Kidney (tissue), 2 donors: ENCODE measurements around the genes LIPG, MAPK4 and SMAD4.

GRCh38 chr18:48917458-48918410 is 33.0 kb downstream of the SMAD7 start:
- PRO-cap = no peak
- RRBS = 38% methylated on average over 2 of the region's 24 CpGs

DNA sequence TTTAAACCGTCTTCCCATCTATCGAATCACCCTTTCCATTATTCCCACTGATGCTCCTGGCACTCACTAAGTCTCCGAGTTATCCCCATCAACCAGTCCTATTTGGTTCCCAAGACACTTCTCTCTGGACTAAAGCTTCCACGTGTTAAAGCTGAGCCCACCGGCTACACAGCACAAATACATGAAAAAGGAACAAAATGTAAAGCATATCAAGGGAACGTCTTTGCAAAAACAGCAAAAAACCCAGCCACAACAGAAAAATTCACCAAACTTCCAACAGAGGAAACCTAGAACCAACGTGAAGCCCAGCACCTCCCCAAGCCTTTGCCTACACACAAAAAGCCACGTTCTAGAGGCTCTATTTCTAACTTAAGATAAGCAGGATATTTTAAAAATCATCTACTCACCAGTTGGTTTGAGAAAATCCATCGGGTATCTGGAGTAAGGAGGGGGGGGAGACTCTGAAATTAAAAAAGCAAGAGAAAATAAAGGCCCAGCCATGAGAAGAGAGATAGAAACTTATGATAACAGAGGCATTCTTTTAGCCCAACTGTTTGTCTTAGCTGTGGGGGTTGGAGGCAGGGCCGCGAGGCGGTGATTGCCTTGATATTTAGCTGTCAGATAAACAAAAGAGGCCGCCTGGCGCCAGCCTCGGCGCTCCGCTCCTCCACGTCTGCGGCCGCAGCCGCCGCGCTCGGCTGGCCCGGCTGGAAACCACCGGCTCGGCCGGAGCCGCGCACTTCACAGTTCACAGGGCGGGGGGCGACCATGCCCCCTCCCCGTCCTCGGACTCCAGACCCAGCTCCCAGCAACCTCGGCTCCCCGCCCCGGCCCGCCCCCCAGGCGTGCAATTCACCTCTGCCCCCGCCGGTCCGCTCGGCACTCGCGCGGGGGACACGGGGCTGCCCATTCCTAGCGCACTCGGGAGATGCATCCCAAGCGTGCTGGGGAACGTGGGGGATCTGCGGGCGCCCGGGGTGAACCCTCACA is 2.5 kb downstream of the SMAD7 start:
- PRO-cap = bidirectional peak, plus-strand start at position 882 of the sequence, minus-strand start at position 692 of the sequence
- RRBS = 2% methylated on average over 22 of the region's 54 CpGs

GRCh38 chr18:49016909-49017681 is 66.3 kb upstream of the SMAD7 start:
- PRO-cap = no peak
- RRBS = 80% methylated on average over 1 of the region's 17 CpGs

- PRO-cap = no peak
- RRBS = no CpG with 5 or more reads among the region's 15 CpGs
Measured at GRCh38 chr18:49023354-49024008, 72.7 kb upstream of the SMAD7 start.

- PRO-cap = no peak
- RRBS = no CpG with 5 or more reads among the region's 9 CpGs
Measured at GRCh38 chr18:49489113-49489892, 2.3 kb upstream of the C18orf32 start.

DNA sequence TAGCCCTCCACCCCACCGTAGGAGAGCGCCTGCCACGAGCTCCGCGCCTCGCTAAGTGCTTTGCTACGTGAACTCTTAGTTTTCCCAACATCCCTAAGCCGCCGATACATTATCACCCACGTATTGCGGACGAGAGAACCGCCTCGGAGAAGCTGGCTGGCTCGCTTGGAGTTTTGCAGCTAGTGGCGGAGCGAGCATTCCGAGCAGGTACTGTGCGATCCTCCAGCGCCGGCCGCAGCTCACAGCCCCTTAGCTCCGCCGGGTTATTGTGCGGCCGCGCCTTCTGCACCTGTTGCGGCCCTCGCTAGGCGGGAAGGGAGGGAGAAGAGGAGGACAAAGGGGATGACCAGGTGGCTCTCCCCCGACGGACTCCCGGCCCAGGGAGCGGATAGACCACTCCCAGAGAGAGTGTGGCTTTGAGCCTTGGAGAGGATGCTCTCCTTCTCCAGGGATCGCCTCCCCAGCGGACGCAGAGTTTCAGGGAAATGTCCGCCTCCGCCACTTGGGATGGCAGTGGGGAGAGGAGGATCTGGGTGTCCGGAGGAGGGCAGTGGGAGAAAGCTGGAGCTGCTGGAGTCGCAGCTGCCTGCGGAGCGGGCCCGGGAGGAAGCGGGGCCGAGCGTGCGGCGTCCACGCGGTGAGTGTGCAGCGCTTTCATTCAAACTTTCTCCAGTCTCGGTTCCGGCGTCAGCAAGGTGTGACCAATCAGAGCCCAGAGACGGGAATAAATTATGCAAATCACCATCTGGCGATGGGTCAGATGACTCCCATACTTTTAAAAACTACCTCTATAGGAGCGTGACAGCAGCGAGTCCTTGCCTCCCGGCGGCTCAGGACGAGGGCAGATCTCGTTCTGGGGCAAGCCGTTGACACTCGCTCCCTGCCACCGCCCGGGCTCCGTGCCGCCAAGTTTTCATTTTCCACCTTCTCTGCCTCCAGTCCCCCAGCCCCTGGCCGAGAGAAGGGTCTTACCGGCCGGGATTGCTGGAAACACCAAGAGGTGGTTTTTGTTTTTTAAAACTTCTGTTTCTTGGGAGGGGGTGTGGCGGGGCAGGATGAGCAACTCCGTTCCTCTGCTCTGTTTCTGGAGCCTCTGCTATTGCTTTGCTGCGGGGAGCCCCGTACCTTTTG is at the start of gene LIPG:
Gene LIPG, plus strand, starts transcription at position 804 of the 1,131 bp plus-strand sequence.
- PRO-cap = bidirectional peak, plus-strand start at position 807 of the sequence, minus-strand start at position 643 of the sequence
- RRBS = 3% methylated on average over 33 of the region's 76 CpGs

GRCh38 chr18:49729642-49730058 is 83.7 kb downstream of the ACAA2 start:
- PRO-cap = no peak
- RRBS = no CpG with 5 or more reads among the region's 3 CpGs

- PRO-cap = no peak
- RRBS = no CpG with 5 or more reads among the region's 6 CpGs
Measured at GRCh38 chr18:49788350-49789133, 24.8 kb downstream of the ACAA2 start.

GRCh38 chr18:49953055-49953451 is 139.7 kb upstream of the ACAA2 start:
- PRO-cap = no peak
- RRBS = no CpG with 5 or more reads among the region's 5 CpGs

DNA sequence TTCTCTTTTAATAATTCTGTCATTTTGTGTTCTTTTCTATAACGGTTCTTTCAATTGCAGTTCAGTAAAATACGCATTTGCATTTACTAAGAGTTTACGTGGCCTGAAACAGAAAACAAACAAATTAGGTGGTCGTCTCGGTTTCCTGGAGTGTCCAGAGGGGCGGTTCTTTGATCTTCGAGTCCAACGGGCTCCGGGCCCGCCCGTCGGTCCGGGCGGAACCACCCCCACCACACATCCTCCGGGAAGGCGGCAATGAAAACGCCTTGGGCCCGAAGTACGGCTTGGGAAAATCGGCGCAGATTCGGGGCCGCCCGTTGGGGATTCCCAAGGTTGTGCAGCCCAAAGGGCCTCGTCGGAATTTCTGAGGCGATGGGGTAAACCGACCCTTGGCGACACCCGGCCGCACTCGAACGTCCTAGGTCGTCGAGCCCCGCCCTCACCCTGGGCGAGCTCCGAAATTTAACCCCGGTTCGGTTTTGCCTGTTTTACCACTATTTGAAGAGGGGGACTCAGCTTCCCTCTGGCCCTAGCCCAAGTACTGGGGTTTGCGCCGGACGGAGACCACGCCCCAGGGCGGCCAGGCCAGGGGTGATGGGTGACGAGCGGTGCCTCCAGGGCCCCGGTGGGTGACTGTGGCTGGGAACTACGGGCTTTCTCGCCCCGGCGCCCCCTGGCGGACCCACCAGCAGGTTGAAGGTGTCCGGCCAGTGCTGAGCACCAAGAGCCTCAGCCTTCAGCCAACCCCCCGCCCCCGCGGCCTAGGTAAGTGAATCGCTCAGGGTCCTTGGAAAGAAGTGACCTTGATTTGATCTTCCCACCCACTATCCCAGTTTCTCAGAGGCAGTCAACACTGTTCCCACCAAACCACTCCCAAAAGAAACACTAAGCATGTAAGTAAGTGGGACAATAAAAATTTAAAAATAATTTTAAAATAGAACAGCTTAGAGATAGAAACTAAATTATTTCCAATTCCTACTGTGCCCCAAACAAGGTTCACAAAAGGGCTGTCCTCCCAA is 2.0 kb upstream of the CFAP53 start:
- PRO-cap = unidirectional peak, minus-strand start at position 415 of the sequence; unidirectional peak, minus-strand start at position 635 of the sequence
- RRBS = 15% methylated on average over 24 of the region's 58 CpGs

DNA sequence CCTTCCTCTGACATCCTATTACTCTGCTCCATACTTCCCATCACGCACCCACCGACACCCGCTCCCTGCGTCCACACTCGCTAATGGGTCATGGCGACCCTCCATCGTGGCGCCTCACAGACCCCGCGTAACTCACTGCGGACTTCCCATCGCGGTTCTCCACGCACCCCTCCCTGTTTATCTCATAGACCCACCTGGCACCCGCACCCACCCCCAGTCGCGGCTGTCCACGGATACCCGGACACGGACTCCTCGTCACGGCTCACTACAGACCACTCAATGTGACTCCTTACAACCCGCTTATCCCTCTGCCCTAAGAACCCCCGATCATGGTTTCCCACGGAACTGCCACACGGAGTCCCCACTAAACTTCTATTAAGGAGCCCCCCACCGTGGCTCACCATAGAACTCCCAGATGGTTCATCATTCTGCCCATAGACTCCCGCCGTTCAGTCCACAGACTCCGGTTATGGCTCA is 432 bp downstream of the CXXC1 start:
- PRO-cap = no peak
- RRBS = 0% methylated on average over 1 of the region's 30 CpGs

GRCh38 chr18:50357263-50357687 is 17.6 kb upstream of the SKA1 start:
- PRO-cap = no peak
- RRBS = no CpG with 5 or more reads among the region's 5 CpGs

GRCh38 chr18:50401966-50402524 is 27.2 kb downstream of the SKA1 start:
- PRO-cap = unidirectional peak, minus-strand start at chr18:50402346
- RRBS = 10% methylated on average over 4 of the region's 22 CpGs

- PRO-cap = no peak
- RRBS = no CpG with 5 or more reads among the region's 5 CpGs
Measured at GRCh38 chr18:50425118-50425761, 50.4 kb downstream of the SKA1 start.

DNA sequence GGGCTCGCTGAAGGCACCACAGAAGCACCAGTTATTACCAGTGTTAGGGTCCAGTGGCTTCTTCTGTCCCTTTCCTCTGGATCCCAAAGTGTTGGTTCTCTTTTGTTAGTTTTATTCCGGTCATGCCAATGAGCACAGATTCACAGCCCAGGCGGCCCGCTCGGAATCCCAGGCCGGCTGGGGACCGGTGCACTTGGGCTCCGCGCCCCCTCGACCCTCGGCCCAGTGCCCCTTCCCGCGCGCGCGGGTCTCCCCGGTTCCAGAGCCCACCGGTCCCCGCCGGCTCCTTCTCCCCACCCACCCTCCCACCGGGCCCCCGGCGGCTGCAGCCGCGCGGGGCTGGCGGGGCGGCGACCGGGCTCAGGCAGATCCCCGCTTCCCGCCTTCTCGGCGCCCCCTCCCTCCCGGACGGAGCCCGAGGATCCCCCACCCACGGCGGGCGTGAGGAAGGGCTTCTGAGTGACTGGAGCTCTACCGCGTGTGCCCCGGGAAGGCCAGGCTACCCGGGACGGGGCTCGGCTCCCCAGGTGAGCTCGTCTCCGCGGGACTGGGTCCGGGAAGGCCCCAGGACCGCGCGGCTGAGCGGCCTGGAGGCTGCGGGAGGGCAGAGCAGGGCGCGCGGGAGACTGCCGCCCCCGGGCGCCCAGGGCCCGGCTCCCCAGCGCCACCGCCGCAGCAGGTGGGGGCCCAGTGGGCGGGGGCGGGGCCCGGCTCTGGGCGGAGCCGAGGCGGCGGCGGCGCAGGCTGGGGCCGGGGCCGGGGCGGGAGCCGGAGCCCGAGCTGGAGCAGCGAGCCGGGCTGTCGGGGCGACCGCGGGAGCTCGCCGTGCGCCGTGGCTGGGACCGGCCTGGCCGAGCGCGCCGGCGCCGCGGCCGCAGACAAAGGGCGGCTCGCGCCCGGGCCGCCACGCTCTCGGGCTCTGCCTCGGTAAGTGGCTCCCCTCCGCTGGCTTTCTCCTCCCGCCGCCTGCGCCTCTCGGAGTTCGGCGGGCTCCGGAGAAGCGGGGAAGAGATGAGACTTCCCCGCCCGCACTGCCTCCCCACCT is at the start of gene MAPK4:
Gene MAPK4, plus strand, starts transcription at position 771 of the 1,045 bp plus-strand sequence.
- PRO-cap = bidirectional peak, plus-strand start at position 791 of the sequence, minus-strand start at position 681 of the sequence
- RRBS = 3% methylated on average over 100 of the region's 117 CpGs

- PRO-cap = no peak
- RRBS = no CpG with 5 or more reads among the region's 3 CpGs
Measured at GRCh38 chr18:50623435-50623946, 63.6 kb downstream of the MAPK4 start.

- PRO-cap = no peak
- RRBS = no CpG with 5 or more reads among the region's 8 CpGs
Measured at GRCh38 chr18:50757257-50757946, 62.4 kb downstream of the MRO start.

DNA sequence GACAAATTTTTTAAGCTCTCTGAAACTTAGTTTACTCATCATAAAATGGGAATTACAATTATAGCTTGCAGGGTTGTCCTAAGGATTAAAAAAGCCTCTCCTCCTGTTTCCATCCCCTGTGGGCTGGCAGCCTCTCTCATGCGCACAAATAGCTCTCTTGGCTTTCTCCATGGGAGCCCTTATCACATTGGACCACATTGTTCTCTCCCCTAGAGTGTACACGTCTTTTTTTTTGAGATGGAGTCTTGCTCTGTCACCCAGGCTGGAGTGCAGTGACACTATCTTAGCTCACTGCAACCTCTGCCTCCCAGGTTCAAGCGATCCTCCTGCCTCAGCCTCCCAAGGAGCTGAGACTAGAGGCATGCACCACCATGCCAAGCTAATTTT is 22.0 kb upstream of the MRO start:
- PRO-cap = no peak
- RRBS = no CpG with 5 or more reads among the region's 3 CpGs

- PRO-cap = no peak
- RRBS = no CpG with 5 or more reads among the region's 4 CpGs
Measured at GRCh38 chr18:51028175-51028816, 1.7 kb upstream of the SMAD4 start.

- PRO-cap = bidirectional peak, plus-strand start at chr18:51030282, minus-strand start at chr18:51030073
- RRBS = under 1% methylated on average over 14 of the region's 41 CpGs
Measured at GRCh38 chr18:51030002-51030388, at the start of gene SMAD4. Gene SMAD4, plus strand, starts transcription at chr18:51030213.